Penis (tissue), 1 donor: ENCODE measurements around the genes ERCC1 and RTN2.

- PRO-cap: no peak
Observed at GRCh38 chr19:44859746-44860297, 13.7 kb downstream of the NECTIN2 start.

GRCh38 chr19:44870033-44870656 is 20.9 kb upstream of the TOMM40 start:
- PRO-cap: no peak

- PRO-cap: no peak
Observed at GRCh38 chr19:45068149-45068683, 8.1 kb downstream of the ZNF296 start.

GRCh38 chr19:45103043-45103436 is 10.1 kb downstream of the PPP1R37 start:
- PRO-cap: no peak

DNA sequence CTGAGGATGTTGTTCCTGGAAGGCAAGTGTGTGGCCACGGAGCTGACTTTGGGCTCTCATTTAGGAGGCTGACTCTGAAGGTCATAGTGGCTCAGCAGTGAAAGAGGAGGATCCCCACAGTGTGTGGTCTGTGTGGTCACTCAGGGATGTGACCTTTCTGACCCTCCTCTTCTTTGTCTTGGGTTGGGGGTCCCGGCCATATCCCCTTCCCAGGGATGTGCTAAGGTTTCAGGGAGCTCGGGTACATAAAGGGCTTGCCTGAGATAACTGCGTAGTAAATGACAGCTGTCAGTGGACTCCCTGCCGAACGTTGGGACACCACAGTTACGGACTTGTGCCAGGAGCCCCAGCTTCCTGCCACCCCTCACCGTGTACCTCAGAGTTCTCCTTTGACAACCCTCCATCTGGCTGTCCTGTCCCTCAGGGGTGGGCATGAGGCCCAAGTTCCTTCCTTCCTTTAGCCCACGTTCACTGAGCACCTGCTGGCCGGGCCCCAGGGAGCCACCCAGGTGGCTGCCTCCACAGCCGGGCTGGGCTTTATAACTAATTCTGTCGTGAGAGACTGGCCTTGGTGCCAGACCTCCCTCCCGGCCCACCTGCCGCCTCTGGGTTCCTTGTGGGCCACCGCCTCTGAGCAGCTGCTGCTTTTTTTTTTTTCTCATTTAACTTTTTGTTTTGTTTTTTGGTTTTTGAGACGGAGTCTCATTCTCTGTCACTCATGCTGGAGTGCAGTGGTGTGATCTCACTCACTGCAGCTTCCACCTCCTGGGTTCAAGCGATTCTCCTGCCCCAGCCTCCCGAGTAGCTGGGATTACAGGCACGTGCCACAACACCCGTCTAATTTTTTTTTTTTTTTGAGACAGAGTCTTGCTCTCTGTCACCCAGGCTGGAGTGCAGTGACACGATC is 25.6 kb downstream of the PPP1R37 start:
- PRO-cap: no peak

DNA sequence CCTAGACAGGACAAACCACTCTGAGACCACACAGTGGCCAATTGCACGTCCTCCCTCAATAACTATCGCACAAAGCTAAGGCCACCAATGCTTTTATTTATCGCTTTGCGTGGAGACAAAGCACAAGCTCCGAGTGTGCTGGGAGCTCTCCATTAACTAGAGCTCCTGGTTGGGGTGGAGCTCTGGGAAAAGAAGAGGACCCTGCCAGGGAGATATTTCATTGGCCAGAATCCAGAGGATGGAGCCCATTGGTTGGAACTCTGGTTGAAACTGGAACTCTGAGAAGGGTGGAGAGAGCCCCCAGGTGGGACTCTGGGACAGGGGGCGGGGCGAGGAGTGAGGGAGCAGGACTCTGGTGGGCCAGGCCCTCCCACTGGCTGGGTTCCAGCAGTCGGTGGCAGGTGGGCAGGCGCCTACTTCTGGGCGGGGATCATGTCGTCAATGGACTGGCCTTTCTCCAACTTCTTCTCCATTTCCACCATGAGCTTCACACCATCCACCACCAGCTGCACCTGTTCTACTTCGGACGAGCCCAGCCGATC is 16.3 kb downstream of the CKM start:
- PRO-cap: no peak

DNA sequence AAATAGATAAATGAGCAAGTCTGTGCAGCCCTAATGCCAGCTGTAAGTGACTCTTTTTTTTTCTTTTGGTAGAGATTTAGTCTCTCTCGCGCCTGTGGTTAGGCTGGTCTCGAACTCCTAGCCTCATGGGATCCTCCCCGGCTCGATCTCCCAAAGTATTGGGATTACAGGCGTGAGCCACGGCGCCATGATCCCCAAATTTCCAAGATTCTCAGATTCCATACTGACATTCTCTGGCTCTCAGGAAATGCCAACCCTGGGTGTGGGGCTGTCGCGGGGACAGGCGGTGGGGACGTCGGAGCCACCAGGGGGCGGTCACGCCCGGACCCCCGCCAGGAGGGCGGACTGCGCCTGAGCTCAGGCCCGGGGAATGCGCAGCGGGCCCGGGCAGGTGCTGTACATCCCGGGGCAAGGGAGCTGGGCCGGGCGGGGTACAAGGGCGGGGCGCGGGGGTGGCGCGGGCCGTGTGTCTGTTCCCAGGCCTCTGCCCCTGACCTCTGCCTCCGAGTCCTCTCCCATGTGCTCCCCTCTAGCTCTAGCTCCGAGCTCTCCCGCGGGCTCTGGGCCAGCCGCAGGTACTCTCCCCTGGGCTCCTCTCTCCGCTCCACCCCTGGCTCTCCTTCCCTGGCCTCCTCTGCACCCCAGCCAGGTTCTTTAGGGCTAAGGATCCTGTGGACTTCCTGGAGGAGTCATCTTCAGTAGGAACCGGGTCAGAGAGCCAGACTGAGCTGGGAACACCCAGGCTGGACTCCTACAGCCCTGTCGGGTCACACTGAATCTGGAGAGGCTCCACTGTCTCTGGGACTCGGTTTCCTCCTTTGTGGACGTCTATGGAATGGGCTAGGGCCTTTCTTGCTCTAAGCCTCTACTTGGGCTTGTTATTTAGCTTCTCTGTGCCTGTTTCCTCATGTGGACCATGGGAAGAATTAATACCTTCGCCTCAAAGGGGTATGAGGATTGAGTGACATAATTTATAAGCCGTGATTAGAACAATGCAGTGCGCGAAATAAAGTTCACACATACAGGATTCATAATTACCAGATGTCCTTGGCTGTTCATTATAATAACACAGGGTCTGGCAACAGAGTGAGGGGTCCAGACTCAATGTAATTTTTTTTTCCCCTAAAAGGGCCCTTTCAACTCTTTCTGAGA is 2.3 kb downstream of the PPP1R13L start:
- PRO-cap: bidirectional peak, plus-strand start at position 692 of the sequence, minus-strand start at position 491 of the sequence

GRCh38 chr19:45423617-45424916 is at the start of gene ERCC1:
TSS of gene ERCC1 (minus strand) at chr19:45423917.
- PRO-cap: bidirectional peak, plus-strand start at chr19:45423779, minus-strand start at chr19:45423490; bidirectional peak, plus-strand start at chr19:45423994, minus-strand start at chr19:45423917; bidirectional peak, plus-strand start at chr19:45424581, minus-strand start at chr19:45424381

GRCh38 chr19:45469370-45469576 is 1.5 kb downstream of the FOSB start:
- PRO-cap: no peak

GRCh38 chr19:45469577-45469857 is 1.7 kb downstream of the FOSB start:
- PRO-cap: bidirectional peak, plus-strand start at chr19:45469914, minus-strand start at chr19:45469745

- PRO-cap: bidirectional peak, plus-strand start at chr19:45469914, minus-strand start at chr19:45469745; bidirectional peak, plus-strand start at chr19:45470013, minus-strand start at chr19:45469986; bidirectional peak, plus-strand start at chr19:45470342, minus-strand start at chr19:45470296
Observed at GRCh38 chr19:45469858-45470818, 2.3 kb downstream of the FOSB start.

DNA sequence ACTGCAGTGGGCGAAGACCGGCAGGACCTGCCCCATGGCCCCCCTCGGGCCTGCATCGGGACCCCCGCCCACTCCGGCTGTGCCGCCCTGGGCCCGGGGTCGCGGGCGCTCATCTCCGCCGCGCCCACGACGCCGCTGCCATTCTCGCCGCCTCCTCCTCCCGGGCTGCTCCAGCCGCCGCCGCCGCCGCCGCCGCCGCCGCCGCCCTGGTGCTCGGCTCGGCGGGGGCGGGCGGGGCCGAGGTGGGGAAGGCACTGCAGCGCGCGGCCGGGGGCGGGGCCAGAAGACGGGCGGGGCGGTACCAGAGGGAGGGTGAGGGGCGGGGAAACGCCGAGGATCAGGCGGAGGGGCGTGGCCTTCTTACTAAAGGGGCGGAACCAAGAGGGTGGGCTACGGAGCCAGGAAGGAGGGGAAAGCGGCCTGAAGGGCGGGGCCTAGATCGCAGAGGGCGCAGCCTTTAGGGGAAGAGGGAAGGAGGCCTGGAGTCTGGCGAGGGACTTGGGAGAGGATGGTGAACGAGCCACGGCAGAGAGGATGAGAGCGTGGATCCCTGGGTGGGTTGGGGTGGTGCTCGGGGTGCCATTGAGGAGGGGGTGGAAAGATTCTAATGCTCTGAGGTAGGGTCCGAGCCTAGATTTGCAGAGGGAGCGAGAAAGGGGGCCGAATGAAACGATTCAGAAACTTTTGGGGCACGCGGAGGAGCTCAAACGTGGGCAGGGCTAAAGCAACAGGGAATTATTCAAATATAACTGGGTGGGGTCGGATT is at the start of gene RTN2:
Gene RTN2, minus strand, starts transcription at position 258 of the 766 bp plus-strand sequence.
- PRO-cap: bidirectional peak, plus-strand start at position 489 of the sequence, minus-strand start at position 208 of the sequence

DNA sequence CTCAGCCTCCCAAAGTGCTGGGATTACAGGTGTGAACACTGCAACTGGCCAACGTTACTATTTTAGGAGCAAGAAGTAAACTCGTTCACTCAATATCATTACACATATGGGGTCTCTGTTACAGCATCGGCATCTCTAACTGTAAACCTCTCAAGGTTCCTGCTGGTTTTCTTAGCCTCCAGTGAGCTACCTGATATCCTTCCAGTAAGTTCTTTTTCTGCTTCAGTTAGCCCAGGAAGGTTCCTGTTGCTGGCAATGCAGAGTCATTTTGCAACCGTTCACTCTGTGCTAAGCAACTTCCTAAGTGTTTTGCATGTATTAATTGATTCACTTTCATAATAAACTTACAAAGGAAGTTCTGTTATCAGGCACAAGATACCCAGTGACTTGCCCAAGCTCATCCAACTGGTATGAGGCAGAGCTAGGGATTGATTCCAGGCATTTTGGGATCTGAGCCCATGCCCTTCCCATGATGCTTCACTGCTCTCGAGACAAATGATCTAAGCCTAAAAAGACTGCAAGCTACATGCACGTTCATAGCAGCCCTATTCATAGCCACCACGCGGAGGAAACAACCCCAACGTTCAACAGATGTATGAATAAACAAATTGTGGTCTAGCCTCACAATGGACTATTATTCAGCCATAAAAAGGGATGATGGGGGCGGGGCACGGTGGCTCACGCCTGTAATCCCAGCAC is 36.6 kb downstream of the VASP start:
- PRO-cap: no peak

DNA sequence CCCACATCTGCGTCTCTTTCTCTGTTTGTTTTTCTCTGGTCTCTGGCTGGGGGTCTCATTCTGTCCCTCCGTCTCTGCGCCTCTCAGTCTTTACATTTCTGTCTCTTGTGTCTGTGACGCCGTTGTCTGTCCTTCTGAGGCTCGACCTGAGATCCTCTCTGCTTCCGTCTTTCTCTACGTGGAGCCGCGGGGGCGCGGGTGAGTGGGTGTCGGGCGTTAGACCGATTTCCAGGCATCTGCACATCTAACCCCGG is 451 bp downstream of the GIPR start:
- PRO-cap: no peak

DNA sequence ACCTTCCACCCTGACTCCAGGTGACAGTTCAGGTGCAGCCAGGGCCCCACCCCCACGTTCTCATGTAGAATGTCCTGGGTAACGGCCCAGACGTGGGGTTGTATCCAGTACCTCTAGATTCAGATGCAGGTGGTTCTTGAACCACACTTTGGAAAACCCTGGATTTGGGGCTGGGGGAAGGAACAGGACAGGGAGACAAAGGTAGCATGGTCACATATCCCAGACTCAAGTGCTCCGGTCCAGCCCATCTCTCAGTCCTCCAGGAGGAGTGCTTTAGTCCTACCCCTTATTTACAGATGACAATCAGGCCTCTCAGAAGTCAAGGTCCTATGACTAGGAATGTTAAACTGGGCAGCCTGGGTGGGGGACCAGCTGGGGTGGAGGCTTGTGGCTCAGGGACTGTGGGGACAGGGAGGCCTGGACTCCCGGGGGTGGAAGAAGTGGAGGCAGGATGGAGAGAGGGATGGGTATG is 2.0 kb downstream of the DMPK start:
- PRO-cap: no peak

GRCh38 chr19:45783016-45784149 is 1.1 kb upstream of the DMPK start:
- PRO-cap: bidirectional peak, plus-strand start at chr19:45783213, minus-strand start at chr19:45782948; bidirectional peak, plus-strand start at chr19:45783289, minus-strand start at chr19:45783279

DNA sequence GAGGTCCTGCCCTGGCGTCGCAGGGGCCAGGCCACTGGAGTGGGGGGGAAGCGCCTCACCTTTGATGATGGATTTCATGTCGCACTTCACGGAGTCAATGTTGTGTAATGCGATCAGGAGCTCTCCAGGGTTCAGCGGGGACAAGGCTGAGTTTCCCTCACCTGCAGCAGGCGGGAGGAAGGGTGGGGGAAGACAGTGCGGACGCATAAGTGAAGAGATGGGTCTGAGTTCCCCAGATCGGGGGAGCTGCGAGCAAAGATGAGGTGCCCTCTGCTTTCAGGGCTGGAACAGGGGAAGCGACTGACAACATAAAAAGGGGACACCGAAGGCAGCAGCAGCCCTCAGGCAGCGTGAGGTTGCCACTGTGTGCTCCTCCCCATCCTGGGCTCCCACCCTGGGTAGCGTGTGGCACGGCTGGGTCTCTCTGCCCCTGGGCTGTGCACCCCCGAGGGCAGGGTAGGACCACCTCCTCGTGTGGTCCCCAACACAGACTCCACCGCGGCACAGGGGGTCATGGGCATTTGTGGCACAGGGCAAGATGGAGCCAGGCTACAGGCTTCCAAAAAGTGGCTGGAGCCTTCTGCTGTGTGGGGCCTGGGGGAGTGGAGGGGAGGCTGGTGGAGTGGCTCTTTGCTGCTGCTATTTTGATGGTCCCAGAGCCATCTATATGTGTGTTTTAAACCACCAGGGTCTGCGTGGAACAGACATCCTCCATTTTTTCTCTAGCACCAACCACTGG is 6.4 kb upstream of the RSPH6A start:
- PRO-cap: no peak

DNA sequence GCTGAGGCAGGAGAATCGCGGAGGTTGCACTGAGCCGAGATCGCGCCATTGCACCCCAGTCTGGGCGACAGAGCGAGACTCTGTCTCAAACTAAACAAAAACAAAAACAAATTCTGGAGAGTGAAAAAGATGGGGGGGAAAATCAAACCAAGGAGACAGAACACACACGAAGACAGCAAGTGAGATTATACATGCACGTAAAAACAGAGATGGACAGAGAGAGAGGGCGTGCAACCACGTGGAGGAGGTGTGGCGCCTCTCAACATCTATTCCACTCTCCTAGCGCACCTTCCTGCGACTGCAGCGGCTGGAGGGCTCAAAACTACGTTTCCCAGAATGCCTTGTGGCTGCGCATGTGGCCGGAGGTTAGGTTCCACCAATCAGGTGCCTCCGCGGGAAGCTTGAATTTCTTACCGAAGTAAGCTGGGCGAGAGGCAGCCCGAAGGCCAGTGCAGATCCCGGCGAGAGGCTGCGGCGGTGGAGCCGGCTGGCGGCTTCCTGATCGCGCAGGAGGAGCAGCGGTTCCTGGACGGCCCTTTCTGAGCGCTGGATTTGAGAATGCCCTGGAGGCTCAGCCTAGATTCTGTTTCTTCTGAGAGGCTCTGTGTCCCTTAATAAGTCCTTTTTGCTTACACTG is 13.1 kb upstream of the NANOS2 start:
- PRO-cap: no peak

DNA sequence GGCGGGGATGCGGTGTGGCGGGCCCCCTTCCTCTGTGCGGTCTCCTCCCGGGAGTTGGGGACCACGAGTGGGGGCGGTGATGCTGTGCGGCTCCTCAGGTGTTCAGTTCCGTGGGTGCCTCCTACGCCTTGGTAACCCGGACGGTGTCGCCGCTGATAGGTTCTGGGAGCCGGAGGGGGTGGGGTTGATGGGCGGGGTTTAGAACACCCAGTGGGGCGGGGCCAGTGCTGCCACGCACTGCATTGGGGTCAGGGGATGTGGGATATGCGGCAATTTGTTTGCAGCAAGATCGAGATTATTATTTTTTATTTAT is 5.6 kb downstream of the CCDC61 start:
- PRO-cap: no peak

DNA sequence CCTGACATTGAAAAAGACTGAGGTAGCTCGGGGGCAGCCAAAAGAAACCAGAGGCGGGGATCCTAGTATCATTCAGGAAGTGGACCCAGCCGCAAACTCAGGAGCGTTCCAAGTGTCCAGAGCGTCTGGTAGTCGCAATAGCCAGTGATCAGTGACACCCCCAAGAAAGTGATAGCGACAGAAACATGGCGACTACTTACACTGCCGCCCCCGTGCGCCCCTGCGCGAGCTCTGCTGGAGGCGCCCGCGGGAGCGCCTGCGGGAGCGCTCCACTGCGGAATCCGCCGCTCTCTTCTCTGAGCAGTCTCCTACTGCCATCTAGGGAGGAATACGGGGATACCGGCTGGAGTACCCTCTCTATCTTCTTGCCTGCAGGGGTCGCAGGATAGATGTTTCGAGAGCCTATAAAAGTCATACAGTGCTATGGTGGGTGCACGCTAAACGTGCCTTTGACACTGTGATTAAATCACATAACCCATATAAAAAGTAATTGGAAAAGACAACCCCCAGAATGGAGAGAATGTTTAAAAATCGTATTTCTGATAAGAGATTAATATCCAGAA is 36.7 kb upstream of the IGFL4 start:
- PRO-cap: no peak